AG08470 (cell line): ENCODE data around the gene GLRX3.

GRCh38 chr10:126511444-126511658, 123.1 kb upstream of the ADAM12 start:
- RRBS = no CpG with 5 or more reads among the region's 3 CpGs

DNA sequence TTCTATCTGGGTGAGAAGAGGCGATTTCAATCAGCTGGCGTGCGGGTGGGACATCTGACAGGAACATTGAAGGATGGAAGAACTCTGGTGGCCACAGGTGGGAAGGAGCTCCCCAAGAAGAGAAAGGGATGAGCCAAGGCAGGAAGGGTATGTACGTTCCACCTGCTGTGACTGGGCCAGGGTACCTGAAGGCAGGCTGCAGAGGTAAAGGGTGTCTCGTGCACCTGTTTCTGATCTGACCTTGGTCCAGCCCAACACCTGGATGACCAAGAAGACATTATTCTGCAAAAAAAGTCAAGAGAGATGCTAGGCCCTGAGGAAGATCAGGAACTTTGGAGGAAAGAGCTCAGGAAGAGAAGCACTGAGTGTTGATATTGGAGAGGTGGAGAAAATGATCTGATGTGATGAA, 38.3 kb upstream of the DOCK1 start:
- RRBS = no CpG with 5 or more reads among the region's 5 CpGs

DNA sequence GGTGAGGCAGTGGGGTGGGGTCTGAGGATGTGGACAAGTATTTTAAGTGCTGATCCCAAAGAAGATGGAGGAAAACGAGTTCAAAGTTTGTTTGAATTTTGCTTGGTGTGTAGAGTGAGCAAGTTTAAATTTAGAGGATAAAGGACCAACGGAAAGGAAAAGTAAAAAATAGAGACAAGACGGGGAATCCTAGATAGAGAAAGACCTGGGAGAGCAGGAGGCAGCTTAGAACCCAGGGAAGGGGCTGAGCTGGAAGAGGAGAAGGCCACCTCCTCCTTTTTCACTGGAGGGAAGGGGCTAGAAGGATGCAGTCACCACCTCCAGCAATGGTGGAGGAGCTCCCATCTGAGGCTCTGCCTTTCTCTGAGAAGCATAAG, 16.3 kb downstream of the FOXI2 start:
- RRBS = no CpG with 5 or more reads among the region's 3 CpGs

DNA sequence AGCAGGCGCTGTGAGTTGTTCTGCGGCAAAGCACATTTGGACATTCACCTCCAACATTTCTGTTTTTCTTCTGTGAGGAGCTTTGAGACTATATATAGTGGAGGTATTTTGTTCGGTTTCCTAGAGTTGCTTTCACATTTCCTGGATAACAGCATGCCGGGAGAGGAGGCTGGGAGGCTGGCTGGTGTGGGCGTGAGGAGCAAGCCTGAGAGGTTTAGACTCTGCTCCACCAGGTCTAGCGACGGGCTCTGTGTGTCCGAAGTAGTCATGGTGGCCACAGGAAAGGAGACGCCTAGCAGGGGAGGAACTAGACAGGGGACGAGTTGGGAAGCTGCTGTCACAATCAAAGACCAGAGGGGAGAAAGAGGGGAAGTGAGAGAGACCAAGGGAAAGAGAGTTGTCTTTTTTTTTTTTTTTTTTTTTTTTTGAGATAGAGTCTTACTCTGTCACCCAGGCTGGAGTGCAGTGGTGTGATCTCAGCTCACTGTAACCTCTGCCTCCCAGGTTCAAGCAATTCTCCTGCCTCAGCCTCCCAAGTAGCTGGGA, 19.6 kb downstream of the PTPRE start:
- RRBS = no CpG with 5 or more reads among the region's 10 CpGs

GRCh38 chr10:127978914-127979592, 72.2 kb downstream of the PTPRE start:
- RRBS = no CpG with 5 or more reads among the region's 8 CpGs

GRCh38 chr10:128883969-128884243, 583.1 kb upstream of the MGMT start:
- RRBS = no CpG with 5 or more reads among the region's 5 CpGs

GRCh38 chr10:129021280-129022177, 445.5 kb upstream of the MGMT start:
- RRBS = no CpG with 5 or more reads among the region's 19 CpGs

DNA sequence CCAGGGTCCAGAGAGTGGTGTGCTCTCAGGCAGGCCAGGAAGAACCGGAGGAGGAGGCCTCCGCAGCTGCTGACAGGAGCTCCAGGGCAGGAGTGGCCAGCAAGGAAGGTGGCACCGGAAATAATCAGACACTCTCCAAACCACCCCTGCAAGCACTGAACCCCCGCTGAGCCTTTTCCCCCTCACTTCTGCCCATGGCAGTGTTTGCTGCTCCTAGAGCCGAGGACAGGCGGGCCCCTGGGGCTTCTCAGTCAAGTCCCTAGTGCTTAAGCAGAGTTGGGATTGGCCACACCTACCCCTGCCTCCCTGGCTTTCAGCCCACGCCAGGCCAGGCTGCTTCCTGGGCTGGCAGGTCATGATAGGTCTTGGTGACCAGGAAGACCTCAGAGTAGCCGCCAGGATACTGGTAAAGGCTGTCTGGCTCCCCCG, 242.8 kb downstream of the MGMT start:
- RRBS = 94% methylated on average over 3 of the region's 9 CpGs

DNA sequence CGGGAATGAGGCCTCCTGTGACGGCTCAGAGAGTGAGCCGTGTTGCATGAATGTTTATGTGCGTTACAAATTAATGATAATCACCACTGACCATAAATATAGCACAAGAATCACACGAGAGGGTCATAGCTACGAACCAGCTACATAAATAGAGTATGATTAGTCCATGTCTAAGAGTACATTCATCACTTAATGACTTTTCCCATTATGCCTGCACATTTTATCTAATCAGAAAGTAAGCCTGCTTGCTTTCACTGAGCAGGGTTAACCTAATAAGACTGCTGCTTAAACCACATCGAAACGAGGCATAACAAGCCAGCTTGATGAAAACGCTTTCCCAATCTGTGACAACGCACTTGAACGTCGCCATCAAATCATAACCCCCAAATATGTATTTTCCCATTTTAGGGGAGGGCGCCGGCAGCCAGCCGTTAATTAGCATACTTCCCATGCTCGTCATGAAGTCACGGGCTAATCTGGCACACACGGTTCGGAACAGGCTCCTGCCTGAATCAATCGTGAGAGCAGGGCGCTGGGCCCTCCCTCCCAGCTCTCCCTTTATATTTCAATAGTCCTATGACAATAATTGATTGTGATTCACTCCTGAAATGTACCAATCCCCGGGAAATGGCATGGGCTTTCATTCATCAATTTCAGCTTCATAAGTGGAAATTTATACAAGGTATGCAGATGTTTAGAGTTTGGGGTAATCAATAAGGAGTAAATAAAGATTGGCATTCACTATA, 71.4 kb downstream of the EBF3 start:
- RRBS = no CpG with 5 or more reads among the region's 22 CpGs

- RRBS = no CpG with 5 or more reads among the region's 11 CpGs
Observed at GRCh38 chr10:129956830-129957369, 7.2 kb downstream of the EBF3 start.

GRCh38 chr10:130136118-130137129, at the start of gene GLRX3:
TSS of gene GLRX3 (plus strand) at chr10:130136391.
- RRBS = 2% methylated on average over 59 of the region's 101 CpGs

DNA sequence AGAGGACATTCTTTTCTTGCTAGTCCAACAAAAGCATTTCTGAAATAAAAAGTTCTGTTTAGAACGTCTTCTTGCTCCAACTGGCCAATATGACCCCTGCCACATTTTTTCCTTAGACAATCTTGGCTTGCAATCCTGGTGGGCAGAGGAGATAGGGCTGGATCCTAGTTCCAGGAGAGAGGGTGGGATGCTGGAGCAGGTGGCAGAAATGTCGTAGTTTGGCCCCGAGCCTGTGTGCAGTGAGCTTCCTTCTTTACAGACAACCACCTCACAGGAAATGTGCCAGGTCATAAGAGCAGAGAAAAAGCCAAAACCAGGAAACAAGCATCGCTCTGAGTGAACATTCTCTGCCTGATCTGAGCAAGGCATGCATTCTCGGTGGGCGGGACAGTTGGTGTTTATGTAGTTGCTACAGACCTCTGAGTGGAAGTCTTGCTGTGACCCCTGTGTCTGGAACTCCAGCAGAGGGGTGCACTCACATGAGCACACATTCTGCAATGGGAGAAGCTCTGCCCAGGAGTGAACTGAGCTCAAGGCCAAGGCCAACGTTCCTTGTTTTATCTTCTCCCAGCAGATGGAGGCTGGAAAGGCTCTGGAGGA, 230.2 kb downstream of the TCERG1L start:
- RRBS = no CpG with 5 or more reads among the region's 7 CpGs

DNA sequence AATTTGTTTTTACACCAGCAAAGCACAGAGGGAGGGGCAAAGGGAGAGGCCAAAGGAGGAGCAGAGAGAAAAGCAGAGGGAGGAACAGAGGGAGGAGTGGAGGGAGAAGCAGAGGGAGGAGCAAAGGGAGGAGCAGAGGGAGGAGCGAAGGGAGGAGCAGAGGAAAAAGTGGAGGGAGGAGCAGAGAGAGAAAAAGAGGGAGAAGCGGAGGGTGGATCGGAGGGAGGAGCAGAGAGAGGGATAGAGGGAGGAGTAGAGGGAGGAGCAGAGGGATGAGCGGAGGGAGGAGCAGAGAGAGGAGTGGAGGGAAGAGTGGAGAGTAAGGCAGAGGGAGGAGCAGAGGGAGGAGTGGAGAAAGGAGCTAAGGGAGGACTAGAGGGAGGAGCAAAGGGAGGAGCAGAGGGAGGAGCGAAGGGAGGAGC, 73.8 kb upstream of the TCERG1L start:
- RRBS = no CpG with 5 or more reads among the region's 5 CpGs

DNA sequence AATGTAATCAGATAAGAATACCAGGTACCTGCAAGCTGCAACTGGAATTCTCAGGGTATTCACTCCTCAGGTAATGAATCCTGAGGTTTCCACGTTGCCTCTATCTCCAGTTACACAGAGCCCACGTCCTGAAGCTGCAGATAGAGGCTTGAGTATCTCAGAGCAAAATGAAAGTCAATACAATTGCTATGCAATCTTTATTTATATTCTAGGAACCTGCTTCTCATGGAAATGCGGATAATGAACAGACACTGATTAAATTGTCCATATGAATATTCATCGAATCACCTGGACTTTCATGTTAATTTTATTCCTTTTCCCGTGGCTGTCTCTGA, 95.6 kb upstream of the PPP2R2D start:
- RRBS = no CpG with 5 or more reads among the region's 5 CpGs

- RRBS = no CpG with 5 or more reads among the region's 11 CpGs
Observed at GRCh38 chr10:131911454-131912391, 10.9 kb downstream of the PPP2R2D start.

- RRBS = no CpG with 5 or more reads among the region's 7 CpGs
Observed at GRCh38 chr10:131914539-131914837, 13.7 kb downstream of the PPP2R2D start.

- RRBS = no CpG with 5 or more reads among the region's 9 CpGs
Observed at GRCh38 chr10:131947436-131947789, 34.3 kb downstream of the BNIP3 start.

- RRBS = no CpG with 5 or more reads among the region's 4 CpGs
Observed at GRCh38 chr10:132108153-132108480, 42.4 kb downstream of the JAKMIP3 start.

- RRBS = no CpG with 5 or more reads among the region's 25 CpGs
Observed at GRCh38 chr10:132175797-132176858, 10.6 kb upstream of the DPYSL4 start.

DNA sequence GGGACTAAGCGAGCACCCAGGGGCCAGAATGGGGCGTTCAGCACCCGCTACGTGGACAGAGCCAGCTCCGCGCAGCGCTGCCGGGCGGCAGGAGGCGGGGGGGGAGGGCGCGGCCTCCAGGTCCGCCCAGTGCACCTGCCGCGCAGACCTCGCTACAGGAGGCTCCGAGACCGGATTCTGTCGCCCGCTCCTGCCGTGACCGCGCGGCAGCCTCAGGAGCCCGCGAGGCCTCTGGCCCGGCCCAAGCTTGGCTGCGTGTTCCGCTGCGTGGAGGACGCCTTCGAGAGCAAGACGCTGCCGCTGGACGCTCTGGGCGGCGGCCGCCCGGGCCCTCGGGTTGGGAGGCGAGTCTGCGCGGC, 1.1 kb upstream of the DPYSL4 start:
- RRBS = 2% methylated on average over 38 of the region's 43 CpGs